Renal cortical epithelial cell (primary cell): Measurements from ENCODE around the genes CDK14 and VPS50.

DNA sequence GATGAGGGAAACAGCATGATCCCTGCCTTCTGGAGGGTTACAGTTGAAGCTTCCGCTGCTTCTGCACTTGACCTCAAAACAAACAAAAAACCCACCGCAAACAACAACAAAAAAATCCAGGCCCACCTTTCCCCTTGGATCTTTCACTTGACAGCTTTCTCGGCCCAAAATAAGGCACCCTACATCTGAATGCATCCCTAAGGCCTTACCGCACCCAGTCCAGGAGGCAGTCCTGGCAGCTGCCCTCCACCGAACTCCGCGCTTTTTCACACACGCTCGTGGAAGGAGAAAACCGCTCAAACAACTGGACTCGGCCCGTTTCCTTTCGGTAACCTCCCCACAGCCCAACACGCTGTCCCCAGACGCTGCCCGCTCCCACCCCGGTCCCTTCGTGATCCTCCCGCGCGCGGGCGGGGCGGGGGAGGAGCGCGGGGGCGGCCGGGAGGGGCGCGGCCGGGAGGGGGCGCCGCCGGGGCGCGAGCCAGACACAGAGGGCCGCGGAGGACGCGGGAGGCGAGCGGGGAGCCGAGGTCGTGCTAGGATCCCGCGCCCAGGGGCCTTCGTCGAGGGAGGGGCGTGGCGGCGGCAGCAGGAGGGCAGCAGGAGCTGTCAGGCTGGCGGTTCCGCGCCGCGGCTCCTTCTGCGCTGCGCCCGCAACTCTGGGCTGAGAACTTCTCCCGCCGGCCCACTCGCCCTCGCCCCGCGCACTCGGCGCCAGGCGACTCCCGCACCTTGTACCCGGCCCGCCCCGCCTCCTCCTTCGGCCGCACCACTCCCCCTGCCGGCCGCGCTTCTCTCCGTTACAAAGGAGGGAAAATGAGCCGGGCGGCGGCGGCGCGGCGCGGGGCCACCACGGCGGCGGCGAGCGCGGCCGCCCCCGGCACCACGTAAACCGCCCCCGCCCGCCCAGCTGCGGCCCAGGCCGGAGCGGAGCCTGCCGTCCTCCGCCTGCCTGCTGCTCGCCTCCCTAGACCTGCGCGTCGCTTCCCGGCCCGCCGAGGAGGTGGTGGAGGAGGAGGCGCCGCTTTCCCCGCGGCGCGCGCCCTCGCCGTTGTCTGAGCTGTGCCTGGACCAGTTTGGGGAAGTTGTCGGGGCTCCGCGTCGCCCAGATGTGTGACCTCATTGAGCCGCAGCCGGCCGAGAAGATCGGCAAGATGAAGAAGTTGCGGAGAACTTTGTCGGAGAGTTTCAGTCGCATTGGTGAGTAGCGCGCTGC, at the start of gene CDK14:
TSS of gene CDK14 (plus strand) at position 803 of the 1,216 bp plus-strand sequence.
- RRBS: 1% methylated on average over 64 of the region's 132 CpGs

GRCh38 chr7:90728403-90729149, 132.5 kb downstream of the CDK14 start:
- RRBS: no CpG with 5 or more reads among the region's 4 CpGs

GRCh38 chr7:91941420-91941704, 700 bp downstream of the AKAP9 start:
- RRBS: no CpG with 5 or more reads among the region's 5 CpGs

DNA sequence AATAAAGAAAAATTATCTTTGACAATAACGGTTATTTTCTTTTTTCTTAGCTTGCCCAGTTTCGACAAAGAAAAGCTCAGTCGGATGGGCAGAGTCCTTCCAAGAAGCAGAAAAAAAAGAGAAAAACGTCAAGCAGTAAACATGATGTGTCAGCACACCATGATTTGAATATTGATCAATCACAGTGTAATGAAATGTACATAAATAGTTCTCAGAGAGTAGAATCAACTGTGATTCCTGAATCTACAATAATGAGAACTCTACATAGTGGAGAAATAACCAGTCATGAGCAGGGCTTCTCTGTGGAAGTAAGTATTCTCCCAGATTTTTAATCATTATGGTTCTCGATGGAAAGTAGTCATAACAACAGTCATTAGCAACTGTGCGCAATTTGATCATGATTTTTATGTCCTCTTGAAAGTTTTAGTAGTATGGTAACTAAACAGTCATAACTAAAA, 33.0 kb downstream of the AKAP9 start:
- RRBS: no CpG with 5 or more reads among the region's 6 CpGs

- RRBS: no CpG with 5 or more reads among the region's 16 CpGs
Measured at GRCh38 chr7:92188236-92188863, 9.4 kb upstream of the LRRD1 start.

DNA sequence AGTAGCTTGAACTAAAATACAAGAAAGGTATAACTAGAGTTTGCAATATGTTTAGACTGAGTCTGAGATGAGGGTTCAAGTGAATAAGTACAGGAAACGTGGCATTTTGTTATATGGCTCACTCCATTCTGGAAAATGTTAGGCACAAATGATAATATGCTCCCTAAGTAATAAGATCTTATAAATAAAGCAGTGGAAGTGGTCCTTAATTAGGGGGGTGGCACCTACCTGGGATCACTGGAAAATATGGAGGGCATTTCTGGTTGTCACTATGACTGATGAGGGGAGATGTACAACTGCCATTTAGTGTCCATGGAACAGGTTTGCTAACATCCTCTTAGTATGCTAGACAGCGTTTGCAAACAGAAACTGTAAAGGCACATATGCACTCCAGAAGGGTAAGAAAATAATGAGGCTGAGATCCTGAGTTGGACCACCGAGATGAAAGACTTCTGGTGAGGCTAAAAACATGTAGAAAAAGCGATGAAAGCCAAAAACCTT, 990 bp downstream of the KRIT1 start:
- RRBS: no CpG with 5 or more reads among the region's 4 CpGs

GRCh38 chr7:92631339-92632256, 41.4 kb upstream of the FAM133B start:
- RRBS: no CpG with 5 or more reads among the region's 5 CpGs

DNA sequence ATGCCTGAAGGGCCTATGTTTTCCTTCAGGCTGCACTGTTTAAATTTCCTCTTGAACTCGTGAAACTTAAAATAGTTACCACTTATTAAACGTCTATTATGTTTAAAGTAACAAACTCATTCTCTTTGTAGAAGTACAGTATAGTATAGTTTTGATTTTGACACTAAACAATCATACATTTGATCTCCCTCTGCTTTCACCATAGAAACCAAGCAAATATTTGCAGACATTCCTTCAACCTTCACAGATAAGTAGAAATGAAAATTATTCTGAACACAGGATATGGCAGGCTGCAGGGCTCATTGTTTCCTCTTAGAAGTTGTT, 92.7 kb upstream of the FAM133B start:
- RRBS: no CpG with 5 or more reads among the region's 2 CpGs

GRCh38 chr7:92834868-92835877, 1.2 kb downstream of the CDK6 start:
- RRBS: 1% methylated on average over 15 of the region's 77 CpGs

DNA sequence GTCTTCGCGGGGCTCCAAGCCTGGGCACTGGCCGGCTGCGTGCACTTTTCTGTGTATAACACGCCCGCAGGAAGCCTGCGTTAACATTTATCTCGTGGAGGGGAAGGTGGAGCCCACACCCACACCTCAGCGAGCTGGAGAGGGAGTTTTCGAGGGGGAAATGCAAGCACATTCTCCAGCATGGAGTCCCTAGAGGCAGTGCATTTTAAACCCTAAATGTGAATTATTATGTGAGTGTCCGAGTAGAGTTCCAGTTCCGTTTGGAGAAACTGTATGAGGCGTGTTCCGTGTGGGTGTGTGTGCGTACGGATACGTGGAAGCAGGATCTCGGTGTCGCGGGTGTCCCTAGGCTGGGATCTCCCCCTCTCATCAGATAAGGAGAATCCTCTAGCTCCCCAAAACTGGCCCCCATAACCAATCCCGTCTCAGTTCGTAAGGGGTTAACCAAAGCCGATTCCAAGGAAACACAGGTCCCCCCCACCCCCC, 452 bp downstream of the CDK6 start:
- RRBS: no CpG with 5 or more reads among the region's 23 CpGs

- RRBS: 1% methylated on average over 7 of the region's 49 CpGs
Measured at GRCh38 chr7:93231609-93232730, at the start of gene VPS50. TSS of gene VPS50 (plus strand) at chr7:93232366.

GRCh38 chr7:93399404-93399673, 167.2 kb downstream of the VPS50 start:
- RRBS: no CpG with 5 or more reads among the region's 6 CpGs

- RRBS: no CpG with 5 or more reads among the region's 5 CpGs
Measured at GRCh38 chr7:94176830-94177685, 172.9 kb upstream of the BET1 start.

- RRBS: no CpG with 5 or more reads among the region's 4 CpGs
Measured at GRCh38 chr7:94392052-94392566, 2.6 kb upstream of the COL1A2 start.

DNA sequence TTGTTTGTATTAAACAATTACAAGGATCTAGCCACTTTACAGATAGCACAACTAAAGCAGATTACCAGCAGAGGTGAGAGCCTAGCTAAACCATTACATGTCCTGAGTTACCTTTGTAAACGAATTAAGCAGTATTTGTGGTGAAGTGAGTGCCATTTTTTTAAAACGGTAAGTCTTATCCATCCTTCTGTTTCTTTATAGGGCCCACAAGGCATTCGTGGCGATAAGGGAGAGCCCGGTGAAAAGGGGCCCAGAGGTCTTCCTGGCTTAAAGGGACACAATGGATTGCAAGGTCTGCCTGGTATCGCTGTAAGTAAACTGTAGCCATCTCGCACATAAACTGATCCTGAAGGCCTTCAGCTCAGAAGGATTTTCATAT, 31.5 kb downstream of the COL1A2 start:
- RRBS: no CpG with 5 or more reads among the region's 7 CpGs

DNA sequence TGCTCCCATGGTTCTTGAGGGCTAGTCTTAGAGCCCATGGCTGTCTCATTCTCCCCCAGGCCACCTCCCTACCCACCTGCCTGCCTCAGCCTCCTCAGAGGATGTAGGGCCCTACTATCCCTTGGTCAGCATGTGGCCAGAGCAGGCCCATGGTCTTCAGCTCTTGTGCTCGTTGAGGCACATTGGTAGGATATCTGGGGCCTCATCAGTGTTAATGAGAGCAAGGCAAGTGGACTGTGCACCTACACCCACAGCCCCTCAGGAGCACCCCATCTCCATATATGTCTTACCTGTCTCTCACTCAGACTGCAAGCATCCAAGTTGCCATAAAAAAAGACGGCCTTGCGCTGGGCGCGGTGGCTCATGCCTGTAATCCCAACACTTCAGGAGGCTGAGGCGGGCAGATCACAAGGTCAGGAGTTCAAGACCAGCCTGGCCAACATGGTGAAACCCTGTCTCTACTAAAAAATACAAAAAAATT, 72.2 kb upstream of the PPP1R9A start:
- RRBS: no CpG with 5 or more reads among the region's 6 CpGs

GRCh38 chr7:95225775-95226098, 98.6 kb downstream of the PON1 start:
- RRBS: no CpG with 5 or more reads among the region's 1 CpG